H7 (cell line): ENCODE results near the genes ACTR10, JKAMP, DHRS7 and MNAT1.

DNA sequence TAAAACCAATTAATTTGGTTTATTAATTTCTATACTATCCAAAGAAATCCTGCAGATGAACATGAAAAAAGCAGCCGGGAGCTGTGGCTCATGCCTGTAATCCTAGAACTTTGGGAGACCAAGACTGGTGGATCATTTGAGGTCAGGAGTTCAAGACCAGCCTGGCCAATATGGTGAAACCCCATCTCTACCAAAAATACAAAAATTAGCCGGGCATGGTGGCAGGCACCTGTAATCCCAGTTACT is 44.1 kb downstream of the OTX2 start:
- RAMPAGE, long total RNA, result no peak

DNA sequence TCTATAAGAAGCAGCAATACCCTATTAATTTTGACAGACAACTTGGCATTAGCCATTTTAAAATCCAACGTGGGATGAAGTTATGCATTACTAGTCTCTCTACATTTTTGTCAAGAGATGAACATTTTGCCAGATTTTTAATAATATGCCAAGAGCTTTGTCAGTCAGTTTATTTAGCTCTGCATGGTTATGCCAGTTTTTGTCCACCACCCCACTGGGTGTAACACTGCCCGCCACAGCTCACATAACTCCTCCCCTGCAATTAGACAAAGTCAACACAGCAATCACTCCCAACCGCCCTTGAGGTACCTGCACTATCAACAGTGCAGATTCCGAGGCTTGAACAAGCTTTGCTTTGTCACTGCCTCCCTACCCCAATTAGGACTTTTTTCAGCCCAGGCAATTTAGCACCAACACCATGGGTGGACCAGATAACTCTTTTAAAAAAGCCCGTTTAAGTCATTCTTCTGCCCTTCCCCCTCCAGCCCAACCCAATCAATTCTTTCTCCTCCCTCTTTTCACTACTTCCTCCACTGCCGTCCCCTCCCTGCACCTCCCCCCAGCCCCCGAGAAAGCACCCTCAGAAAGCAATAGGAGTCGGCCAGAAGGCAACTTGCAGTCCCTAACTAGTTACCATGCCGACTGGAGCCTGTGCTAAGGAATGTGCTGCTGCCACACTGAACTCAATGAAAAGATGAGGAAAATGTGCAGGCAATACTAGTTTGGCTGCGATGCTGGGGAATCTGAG is 45.6 kb upstream of the OTX2 start:
- RAMPAGE, long total RNA, result no peak

GRCh38 chr14:57389400-57390128 is 822 bp upstream of the NAA30 start:
- RAMPAGE, long total RNA, result no peak

DNA sequence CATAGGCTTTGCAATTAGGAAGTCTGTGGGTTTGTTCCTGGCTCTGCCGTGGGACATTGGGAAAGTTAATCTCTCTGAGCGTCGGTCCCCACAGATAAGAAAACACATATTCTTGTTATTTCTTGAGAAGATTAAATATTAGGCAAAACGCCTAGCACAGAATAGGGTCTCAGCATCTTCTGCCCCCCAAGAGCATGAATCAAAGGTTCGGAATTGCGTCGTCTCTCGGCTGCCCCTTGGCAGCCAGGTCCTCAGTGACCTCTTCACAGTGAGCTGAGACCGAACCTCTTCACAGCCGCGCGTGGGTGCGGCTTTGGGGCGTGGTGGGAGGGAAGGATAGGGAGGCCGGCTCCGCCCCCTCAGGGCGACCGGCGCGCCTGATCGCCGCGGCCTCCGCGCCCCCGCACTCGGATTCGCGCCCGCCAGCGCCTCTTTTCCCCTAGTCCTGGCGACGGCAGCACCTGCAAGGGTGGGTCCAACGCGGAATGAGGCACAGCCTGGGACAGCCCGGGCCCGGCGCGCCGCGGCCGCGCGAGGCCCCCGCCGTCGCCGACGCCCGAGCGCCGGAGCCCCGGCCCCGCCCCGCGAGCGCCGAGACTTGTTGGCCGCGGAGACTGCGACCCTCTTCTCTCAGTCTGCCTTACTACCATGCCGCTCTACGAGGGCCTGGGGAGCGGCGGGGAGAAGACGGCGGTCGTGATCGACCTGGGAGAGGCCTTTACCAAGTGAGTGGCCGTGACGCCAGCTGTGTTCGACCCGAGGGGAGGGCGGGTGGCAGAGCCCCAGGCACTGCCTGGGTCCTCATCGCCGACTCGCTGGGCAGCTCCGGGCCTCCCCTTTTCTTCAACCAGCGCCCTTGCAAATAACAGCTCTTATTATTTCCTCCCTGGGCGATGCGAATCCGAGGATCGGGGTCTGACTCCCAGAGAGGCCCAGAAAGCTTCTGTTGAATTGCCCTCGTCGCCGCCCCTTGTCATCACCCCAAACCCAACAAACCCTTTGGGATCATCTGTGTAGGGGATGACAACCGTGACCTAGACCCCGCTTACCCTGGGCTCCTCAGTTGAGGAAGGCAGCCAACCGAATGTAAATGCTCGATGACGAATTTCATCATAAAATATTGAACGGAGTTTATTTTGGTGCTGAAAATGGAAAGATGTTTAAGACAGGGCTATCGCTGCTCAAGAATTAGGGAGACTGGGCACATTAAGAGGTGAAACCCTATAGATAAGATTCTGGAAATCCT is at the start of gene ACTR10:
Gene ACTR10 (plus strand): TSS at position 580 of the 1,246 bp plus-strand sequence.
- RAMPAGE, long total RNA, result start-site peak on the plus strand centred at position 604 of the sequence, 50 bp wide, 490 reads

DNA sequence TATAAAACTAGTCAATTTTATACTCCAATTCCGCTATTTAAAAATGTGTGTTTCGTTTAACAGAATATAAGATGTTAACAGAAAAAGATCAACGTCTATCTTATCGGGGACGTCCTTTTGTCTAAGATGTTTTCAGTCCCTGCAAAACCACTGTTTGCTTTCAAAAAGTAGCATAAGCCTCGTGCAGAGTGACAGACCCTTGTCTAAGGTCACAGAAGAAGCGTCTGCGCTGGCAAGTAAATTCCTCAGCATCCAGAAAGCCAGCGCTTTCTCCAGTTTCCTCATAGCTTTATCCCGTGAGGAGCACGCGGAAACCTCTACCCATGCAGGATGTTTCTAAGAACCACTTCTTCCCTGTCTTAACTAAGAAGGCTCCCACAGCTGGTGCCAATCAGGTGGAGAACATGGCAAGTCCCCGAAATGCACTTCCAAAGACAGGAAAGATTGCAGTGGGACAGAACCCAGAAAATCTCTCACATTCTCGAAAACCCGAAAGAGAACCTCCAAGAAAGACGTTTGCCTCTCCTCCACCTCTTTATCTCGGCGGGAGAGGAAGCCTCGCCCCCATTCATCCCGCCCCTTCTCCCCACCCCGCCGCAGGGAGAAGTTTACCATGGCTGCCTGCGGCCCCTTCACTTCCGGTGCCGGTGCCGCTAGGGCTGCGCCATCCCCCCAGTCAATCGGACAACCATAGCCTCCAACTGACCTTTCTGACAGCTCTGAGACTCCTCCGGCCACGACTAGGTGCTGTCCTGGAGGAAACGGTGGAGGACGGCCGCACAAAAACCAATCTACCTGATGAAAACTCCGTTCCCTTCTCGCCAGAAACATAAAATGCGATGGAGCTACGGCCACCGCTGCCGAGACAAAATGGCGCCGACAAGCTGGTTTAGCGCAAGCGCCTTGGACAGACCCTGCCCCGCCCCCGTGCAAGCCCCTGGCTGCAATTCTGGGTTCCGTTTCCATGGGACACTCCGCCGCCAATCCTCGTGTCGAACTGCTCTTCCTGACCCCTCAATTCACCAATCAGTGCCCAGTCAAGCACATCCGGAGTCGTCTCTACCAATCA is 772 bp upstream of the ARID4A start:
- RAMPAGE, long total RNA, result no peak

DNA sequence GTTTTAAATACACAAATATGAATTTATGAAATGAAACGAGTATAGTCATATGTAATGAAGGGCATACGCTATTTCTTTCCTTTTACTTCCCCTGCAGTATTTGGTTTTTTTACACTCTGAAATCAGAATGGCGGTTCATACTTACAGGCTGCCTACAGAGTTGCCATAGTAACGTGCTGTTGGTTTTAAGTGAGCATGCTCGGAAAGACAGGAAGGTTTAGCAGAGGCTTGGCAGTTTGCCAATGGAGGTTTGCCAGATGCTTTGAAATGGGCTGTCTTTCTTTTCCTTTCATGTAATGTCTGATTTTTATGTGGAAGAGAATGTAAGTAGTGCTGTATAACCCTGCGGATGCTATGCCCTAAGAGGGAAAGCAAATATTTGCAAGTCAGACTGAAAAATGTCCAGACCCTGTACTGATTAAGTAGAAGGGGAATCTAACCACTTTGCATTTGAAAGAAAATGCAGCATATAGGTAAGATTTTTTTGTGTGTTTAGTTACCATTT is 32.7 kb downstream of the ARID4A start:
- RAMPAGE, long total RNA, result no peak

- RAMPAGE, long total RNA, result no peak
Measured at GRCh38 chr14:58520692-58521255, 93.3 kb downstream of the KIAA0586 start.

GRCh38 chr14:59107733-59108315 is 80.6 kb upstream of the DAAM1 start:
- RAMPAGE, long total RNA, result no peak

DNA sequence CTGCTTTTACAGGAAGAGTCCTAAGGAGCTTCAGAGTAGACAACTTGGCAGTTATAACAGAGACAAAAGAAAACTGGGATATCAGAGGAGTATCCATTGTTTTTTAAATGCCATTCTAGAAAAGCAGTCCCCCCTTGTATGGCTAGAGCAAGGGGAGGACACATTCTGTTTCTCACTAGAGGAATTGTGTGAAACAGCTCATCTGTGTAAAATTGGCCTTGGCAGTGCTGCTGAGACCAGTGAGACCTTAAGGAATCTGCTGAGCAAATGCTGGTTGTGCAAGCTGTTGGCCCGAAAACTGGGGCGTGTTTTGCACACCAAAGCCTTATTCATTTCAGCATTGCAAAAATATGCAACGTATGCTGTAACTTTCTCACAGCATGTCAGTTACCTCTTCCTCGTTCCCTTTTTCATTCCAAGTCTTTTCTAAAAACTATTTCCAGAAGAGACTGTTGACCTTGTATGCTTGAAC is 127.9 kb downstream of the GPR135 start:
- RAMPAGE, long total RNA, result no peak

- RAMPAGE, long total RNA, result no peak
Measured at GRCh38 chr14:59360900-59361935, 104.0 kb downstream of the GPR135 start.

GRCh38 chr14:59484237-59485335 is at the start of gene JKAMP:
JKAMP (plus strand) TSS chr14:59484517.
- RAMPAGE, long total RNA, result start-site peak on the minus strand at chr14:59484377-59484387, 15 reads; start-site peak on the plus strand at chr14:59484513-59484553, 714 reads

DNA sequence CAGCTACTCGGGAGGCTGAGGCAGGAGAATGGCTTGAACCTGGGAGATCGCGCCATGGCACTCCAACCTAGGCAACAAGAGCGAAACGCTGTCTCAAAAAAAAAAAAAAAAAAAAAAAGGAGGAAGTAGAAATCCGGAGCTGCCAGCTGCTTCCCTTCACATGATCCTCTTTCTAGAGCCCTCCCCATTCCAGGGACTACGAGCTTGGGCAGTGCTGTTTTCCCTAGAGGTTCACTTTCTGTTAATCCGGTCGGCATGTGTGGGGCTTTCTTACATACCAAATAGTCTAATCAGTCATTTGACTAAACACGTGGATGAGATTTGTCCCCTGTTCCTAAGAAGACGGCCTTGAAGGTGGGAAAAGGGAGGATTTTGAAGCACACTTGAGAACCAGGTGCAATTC is 6.5 kb upstream of the CCDC175 start:
- RAMPAGE, long total RNA, result no peak

DNA sequence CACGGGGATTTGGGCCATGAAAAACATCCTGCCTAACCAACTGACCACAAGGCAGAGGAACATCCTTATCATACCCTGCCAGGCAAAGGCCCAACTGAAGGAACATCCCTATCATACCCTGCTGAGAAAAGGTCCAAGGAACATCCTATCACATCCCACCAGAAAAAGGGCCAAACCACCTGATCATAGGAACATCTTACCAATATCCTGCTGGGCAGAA is 30.0 kb upstream of the RTN1 start:
- RAMPAGE, long total RNA, result no peak

GRCh38 chr14:60165164-60165853 is at the start of gene DHRS7:
DHRS7 (minus strand) TSS chr14:60165398.
- RAMPAGE, long total RNA, result start-site peak on the minus strand at chr14:60165310-60165407, 330 reads

DNA sequence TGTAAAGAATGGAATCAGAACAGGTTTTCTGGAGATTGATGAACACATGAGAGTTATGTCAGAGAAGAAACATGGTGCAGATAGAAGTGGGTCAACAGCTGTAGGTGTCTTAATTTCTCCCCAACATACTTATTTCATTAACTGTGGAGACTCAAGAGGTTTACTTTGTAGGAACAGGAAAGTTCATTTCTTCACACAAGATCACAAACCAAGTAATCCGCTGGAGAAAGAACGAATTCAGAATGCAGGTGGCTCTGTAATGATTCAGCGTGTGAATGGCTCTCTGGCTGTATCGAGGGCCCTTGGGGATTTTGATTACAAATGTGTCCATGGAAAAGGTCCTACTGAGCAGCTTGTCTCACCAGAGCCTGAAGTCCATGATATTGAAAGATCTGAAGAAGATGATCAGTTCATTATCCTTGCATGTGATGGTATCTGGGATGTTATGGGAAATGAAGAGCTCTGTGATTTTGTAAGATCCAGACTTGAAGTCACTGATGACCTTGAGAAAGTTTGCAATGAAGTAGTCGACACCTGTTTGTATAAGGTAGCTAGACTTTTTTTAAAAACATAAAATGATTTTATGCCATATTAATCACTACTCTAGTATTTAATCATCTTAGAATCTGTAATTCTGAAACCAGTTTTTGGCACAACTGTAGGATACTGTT is 34.1 kb downstream of the PPM1A start:
- RAMPAGE, long total RNA, result no peak

DNA sequence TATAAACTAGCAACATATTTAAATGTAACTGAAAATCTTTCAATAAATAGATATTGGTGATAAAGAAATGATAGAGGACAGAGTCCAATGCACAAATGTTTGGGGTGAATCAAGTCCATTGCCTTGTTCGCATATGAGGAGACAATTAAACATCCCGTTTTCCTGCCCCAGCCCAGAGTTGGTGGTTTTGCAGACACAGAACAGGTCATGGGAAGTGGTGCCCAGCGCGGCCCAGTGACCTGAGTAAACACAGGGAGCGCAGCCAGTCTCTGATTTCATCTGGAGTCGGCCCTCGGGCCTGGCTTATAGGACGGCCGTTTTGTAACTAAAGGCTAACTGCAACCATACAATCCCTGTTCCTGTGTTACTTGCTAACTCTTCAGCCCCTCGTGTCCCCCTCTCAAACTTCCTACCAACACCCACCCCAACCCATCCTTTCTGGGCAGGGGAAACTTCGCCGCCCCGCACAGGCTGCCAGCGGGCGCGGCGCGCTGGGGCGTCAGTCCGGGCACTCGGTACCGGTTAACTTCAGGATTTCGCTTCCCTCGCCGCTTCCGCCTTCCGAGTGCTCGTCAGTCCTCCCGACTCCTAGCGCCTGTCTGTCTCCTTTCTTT is 2.2 kb downstream of the SIX1 start:
- RAMPAGE, long total RNA, result no peak

DNA sequence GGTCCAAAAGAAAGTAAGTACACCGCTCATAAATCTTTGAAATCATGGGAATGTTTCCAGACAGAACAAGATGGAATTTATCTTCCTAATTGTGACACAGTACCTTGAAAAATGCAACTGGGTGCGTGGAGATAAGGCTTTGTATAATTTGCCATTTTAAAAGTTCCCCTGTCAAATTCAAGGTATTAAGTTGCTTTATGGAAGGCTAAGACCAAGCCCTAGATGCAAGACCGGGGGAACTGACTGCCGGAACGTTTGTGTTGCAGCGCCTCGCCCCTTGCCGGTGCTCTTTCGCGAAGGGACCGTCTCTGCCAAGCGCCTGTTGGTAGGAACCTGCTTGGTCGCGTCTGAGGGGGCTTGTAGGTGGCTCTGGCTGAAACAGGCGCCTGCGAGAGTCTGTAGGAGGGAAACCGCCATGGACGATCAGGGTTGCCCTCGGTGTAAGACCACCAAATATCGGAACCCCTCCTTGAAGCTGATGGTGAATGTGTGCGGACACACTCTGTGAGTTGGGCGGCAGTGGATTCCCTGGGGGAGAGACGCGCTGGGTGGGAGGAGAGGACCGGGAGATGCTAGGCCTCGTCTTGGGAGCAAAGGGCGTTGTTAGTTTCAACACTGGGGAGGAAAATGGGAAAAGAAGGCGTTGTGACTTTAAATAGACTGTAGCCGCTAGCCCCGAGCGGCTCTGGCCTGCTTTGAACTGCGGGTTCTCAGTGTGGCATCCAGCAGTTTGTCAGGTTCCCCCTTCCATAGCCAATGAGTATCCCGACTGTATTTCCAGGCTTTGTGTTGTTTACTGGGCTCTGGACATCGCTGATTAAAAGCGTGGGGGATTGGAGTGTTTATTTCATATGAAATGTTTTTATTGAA is at the start of gene MNAT1:
Gene MNAT1 (plus strand): TSS at position 314 of the 870 bp plus-strand sequence.
- RAMPAGE, long total RNA, result start-site peak on the plus strand centred at position 337 of the sequence, 53 bp wide, 1,418 reads

- RAMPAGE, long total RNA, result no peak
Measured at GRCh38 chr14:61281678-61282158, 580 bp upstream of the TMEM30B start.

GRCh38 chr14:61335936-61336558 is 14.7 kb downstream of the PRKCH start:
- RAMPAGE, long total RNA, result no peak

DNA sequence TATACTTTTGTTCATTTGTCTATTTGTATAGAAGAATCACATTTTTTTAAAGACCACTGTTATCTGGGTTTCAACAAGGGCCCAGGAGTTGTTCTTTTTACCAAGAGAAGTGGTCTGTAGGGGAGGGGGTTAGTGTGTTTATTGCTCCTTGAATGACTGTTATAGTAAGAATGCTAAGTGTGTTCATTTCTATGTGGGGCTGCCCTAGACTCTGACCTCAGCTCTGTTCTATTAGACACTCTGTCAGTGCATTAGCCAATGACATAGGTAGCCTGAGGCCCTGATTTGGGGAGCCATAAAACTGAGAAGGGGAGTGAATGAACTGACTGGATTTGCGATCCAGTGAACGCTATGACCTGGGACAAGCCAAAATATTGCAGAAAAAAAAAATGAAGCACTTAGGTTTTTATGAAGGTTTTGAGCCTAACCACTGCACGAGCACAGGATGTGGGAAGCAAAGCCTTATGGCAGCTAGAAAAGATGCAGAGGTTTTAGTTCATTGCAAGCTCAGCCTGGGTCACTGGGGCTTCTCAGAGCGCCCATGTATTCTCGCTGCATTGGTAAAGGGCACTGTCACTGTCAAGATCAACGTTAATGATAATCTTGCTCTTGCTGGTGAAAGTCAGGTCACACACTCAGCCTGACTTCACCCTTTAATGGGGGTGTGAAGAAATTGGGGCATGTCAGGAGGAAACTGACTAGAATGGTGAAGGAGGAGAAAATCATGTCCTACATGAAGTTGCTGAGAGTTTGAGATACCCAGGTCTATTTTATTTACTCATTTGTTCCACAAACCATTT is 63.8 kb downstream of the PRKCH start:
- RAMPAGE, long total RNA, result no peak